Glomerular endothelial cell (primary cell): ENCODE measurements around a stretch of chr1.

GRCh38 chr1:9437837-9438367 is 101.4 kb upstream of the SLC25A33 start:
- RAMPAGE, long total RNA = no peak

GRCh38 chr1:9454398-9455098 is 84.7 kb upstream of the SLC25A33 start:
- RAMPAGE, long total RNA = no peak

DNA sequence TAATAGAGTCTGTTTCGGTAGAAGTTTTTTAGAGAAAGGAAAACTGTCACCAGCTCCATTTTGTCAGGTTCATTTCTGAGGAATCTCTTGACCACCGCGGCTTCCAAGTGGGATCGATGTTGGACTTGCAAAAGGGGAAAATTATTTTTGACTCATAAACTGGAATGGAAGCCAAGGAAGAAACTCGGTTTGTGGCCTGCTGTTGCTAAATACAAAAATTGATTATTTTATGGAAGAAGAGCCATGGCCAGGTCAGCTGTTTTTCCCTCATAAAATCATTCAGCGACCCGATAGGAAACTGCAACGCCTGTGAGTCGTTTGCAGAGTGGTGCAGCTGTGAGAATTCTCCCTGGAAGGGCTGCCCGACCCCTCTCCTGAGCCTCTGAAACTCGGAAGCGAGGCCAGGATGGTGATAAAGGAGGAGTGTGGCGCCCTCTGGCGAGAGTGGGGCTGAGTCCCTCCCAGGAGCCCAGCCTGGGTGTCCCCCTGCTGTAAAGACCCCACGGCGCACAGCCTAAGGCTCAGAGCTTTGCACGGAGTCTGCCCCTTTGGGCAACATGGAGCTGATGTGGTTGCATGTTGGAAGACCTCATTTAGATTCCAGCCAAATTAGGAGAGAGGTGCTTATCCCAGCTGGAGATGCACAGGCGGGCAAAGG is 83.6 kb upstream of the SLC25A33 start:
- RAMPAGE, long total RNA = no peak

- RAMPAGE, long total RNA = no peak
Measured at GRCh38 chr1:9716989-9718344, 65.9 kb downstream of the PIK3CD start.

DNA sequence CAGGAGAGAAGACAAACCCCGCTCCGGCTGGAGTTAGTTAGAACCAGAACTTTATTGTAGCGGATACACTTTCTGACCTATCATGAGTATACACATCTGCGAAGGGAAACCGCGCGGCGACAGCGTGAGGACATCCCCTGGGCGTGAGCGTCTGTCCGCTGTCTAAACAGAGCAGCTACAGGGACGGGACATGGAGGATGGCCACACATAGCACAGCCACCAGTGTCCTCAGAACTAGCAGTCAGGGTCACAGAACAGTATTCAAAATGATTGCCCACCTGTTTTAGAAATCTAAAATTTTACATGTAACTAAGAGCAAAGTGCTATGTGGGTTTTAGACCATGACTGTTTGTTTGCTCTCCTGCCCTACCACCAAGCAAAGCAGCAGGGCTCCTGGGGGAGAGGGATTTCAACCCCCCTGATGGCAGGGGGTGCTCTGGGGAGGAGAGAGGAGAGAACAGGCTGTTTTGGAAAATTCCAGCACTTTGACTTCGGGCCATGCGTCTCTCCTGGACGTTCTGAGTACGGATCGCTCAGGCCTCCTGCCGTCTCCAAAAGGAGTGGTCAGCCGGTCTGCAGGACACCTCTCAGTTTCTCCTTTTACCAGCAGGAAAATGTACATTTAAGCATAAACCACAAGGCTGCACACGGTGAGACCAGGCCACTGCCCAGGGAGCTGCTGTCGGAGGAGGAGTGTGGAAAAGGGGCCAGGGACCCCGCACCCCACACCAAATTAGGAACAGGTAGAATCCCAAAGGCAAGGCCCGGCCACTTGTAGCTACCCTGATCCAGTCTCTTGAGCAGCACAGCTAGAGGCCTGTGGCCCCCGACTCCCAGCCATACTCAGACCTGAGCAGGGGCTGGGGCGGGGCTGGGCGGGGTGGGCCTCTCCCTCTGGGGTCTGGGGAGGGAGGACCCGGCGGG is 77.7 kb downstream of the PIK3CD start:
- RAMPAGE, long total RNA = no peak

GRCh38 chr1:9731506-9732289 is 80.2 kb downstream of the PIK3CD start:
- RAMPAGE, long total RNA = no peak

GRCh38 chr1:9755074-9755387 is 68.7 kb downstream of the CLSTN1 start:
- RAMPAGE, long total RNA = no peak

GRCh38 chr1:9908743-9909863 is 966 bp downstream of the CTNNBIP1 start:
- RAMPAGE, long total RNA = no peak

DNA sequence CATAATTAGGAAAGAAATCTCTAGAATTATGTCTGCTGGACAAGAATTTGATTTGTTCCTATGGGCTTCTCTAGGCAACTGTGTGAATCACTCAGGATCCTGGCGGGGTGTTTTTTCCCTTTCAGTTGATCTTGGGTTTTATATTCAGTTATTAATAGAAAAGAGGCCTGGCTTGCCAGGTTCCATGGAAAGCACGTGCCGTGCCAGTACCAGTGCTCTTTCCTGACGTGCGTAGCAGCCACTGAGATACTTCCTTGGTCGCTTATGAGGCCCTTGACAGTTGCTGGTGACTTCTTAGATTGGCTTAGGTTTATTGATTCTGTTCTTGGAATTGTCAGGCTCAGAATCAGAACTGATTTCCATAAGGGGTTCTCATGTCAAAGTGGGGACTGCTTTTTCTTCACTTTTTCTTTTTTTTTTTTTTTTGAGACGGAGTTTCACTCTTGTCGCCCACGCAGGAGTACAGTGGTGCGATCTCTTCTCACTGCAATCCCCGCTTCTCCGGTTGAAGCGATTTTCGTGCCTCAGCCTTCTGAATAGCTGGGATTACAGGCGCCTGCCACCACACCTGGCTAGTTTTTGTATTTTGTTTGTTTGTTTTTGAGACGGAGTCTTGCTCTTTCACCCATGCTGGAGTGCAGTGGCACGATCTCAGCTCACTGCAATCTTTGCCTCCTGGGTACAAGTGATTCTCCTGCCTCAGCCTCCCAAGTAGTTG is 48.6 kb upstream of the KIF1B start:
- RAMPAGE, long total RNA = no peak

DNA sequence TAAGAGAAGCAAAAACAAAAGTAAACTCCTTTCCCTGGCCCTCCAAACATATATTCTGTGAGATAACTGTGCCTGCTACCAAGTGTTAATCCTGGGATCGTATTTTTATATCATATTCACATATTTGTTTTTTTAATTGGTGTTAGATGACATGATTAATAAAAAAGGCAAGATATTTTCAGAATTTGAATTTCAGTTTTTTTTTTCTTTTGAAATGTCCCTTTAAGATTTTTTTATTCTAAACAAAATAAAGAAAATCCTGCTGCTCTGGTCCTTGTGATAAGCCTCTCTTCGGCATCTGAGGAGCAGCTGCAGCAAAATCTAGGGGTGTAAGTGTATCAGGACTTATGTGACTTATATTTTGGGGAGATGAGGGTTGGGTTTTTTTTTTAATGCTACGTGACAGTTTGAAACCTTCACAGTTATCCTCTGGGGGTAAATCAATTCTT is 29.9 kb upstream of the KIF1B start:
- RAMPAGE, long total RNA = no peak

- RAMPAGE, long total RNA = no peak
Measured at GRCh38 chr1:10277817-10278336, 67.5 kb downstream of the KIF1B start.

- RAMPAGE, long total RNA = no peak
Measured at GRCh38 chr1:10307713-10308379, 91.0 kb upstream of the PGD start.

DNA sequence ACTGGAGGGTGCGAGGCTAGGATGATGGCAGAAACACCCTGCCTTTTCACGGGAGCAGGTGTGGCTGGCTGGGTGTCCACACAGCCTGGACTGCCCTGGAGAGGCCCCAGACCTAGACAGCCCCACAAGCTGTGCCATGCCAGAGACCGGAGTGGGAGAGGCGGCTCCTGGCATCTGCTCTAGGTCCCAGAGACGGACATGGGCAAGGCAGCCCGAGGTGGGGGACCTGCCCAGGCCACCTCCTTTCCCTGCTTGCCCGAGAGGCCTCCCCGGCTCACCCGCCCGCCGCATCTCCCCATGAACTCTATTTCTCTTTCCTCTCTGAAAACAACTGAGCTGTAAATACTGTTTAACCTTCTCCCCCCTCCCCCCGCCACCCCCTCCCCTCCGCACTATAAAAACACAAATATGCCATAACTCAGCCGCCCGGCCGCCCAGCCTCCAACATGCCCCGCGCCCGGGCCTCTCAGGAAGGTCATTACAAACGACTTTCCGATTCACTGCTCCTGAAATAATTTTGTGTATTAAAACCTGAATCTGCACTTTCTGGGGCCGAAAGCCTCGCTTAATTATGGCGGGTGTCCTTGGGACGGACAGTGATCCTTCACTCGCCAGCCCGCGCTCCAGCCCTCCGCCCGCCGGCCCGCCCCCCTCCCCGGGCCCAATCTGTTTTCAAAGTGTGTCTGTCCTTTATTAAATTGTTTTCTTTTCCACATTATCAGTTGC is 124.4 kb downstream of the CASZ1 start:
- RAMPAGE, long total RNA = no peak

DNA sequence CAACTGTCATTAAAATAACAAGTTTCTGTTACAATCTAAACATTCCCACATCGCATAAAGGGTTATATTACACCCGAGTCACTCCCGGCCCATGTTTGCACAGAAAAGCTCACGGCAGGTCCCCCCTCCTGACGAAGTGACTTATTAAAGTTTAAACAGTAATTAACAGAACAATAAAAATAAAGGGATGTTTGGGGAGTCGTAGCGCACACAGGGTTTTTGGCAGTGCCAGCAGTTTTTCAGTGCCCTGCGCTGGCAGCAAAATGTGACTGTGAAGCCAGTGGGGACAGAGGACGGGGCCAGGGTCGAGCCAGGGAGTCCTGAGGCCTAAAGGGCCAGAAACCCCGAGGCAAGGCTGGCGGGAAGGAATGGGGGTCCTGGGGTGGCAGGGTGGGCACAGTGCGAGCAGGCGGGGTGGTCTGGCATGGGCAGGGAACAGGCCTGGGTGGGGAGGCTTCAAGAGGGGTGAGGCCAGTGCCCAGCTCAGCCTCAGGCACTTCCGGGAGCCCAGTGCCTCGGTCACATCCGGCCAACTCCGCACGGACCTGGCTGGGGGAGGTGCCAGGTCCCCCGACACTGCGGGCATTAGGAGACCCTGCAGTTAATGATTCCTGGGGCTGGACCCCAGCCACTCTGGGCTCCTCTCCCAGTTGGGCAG is 121.3 kb downstream of the CASZ1 start:
- RAMPAGE, long total RNA = no peak

DNA sequence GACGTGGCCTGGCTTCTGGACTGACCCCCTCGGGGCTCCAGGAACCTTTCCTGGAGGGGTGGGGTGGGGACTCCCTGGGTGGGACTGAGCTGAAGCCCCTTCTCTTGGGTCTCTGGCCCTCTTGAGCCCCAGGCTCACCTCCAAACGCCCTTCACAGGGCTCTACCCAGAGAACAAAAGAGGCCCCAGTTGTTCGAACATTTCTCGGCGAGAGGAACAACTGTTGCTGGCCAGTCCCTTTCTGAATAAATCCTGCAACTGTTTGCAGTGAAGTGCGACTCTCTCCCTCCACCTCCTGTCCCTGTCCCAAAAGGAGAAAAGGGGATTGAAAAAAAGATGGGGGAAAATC is 114.7 kb downstream of the CASZ1 start:
- RAMPAGE, long total RNA = no peak

GRCh38 chr1:10685226-10686441 is 110.8 kb downstream of the CASZ1 start:
- RAMPAGE, long total RNA = no peak

DNA sequence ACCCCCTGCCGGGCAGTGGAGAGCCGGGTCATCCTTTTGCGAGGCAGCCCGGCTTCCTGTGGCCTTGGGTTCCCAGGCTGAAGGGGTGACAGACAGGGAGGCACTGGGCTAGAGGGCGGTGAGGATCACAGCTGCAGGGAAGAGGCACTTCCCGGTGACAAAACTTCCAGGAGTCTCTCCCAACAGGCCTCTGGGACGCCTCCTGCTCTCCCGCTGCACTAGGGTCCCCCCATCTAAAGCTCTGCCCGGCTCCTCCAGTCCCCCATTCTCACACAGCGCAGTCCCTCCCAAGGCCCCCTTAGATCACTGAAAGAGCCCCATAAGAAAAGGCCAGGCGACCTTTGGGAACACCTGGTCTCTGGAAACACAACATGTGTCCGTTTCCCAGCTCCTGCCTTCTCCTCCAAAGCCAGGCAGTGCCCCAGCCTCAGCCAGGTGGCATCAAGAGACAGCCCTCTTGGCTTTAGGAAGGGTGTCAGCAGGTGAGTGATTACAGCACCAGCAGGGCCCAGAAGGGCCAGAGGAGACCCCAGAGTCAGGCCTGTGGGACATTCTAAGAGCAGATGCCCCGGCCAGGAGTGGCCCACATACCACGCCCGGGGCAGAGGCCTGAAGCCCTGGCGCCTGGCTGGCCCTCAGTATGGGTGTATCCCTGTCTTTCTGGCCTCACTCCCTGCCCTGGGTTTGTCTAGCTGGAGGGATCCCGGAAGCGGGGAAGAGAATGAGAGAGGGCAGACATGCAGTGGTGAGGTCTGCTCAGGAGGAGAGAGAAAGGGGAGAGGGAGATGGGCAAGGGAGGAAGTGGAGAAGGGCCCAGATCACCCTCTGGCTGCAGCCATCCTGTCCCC is 109.3 kb downstream of the CASZ1 start:
- RAMPAGE, long total RNA = no peak

DNA sequence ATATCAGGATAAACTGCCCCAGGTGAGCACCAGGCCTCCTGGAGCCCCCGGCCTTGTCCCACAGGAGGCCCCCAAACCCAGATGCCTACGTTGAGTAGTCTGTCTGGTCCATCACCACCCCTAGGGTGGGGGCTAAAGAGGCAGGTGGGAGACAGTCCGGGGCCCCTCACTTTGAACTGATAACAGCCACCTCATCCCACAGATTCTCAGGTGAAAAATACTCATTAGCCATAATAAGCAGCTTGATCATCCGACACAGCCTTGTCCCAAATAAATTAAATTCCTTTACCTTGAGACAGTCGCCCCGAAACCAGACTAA is 103.4 kb downstream of the CASZ1 start:
- RAMPAGE, long total RNA = no peak

- RAMPAGE, long total RNA = no peak
Measured at GRCh38 chr1:10737822-10738632, 58.4 kb downstream of the CASZ1 start.

DNA sequence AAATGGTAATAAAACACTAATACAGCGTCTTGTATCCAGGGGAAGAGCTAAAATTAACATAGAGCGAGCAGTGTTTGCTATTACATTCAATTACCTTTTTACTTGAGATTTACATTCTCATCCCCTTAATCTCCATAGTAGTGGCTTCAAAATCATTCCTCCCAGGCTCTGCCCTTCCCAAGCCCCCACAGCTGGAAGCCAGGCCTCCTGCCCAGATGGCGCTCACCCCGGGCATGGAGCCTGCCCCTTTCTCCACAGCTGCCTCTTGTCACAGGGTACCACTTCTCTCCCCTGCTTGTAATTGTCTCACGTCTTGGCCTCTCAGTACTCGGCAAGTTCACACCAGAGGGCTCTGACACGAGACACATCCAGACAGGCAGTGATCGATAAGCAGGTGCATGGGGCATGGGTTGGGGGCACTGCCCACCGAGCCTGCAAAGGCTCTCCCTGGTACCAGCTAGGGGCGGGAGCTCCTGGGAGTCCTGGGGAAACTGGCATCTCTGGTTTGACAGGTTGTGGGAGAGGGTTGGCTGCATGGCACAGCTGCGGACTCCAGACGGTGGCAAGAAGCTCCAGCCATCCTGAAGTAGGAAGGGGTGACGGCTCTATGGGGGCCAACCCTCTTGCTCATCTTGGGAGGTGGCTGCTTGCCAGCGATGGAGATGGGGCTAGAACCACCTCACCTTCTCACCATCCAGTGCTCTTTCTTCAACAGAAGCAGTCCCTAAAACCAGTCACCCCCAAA is 20.1 kb downstream of the CASZ1 start:
- RAMPAGE, long total RNA = no peak